ENCODE measurements around the gene CHST8.

DNA sequence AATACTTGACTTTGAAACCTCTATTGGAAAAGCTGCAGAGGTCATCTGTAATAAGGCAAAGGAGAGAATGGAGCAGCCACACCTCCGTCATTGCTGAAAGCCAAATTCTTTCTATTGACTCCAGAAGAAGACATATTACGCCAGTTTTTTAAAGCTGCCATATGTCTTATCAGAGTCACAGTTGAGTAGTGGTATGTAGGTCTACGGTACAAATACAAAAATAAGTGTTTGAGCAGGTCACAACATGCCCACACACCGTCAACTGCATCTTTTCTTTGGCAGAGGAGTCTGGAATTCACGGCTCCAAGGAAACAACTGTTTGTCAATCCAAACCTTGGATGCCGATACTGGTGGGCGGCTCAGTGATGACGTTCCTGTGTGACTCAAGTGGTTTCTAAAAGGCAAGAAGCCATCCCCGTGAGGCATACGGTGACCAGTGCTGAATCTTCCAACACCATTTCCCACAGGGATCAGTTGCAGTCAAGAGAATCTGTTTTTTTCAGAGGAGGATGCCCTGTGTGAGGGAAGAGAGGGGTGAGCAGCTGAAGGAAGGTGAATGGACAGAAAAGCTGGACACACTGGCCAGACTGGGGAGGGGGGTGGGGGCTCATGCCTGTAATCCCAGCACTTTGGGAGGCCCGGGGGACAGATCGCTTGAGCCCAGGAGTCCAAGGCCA lies 23.0 kb upstream of the CEBPG start:
- PRO-cap, 2 experiments: no peak in any of the 2 experiments

GRCh38 chr19:33380601-33381185 lies 7.2 kb downstream of the CEBPG start:
- PRO-cap, 2 experiments: no peak in any of the 2 experiments

DNA sequence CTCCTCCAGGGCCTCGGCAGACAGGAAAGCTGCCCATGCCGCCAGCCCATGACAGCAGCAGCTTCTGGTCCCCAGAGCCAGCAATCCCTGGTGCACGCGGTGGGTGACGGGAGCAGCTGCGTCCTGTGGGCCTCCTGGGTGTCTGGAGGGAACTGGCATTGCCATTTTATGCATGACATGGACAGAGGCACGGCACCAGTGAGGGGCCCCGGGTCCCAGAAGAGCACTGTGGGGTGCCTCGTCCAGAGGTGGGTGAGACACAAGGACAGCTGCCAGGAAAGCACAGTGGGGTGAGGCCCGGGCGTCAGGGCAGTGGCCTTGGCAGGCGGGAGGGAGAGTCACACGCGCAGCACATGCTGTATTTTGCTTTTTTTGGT lies 32.3 kb downstream of the CEBPG start:
- PRO-cap, 2 experiments: no peak in any of the 2 experiments

- PRO-cap, 2 experiments: no peak in any of the 2 experiments
Measured at GRCh38 chr19:33406201-33406448, 32.6 kb downstream of the CEBPG start.

- PRO-cap, 2 experiments: peak in 2 of 2 experiments; most common plus-strand start chr19:33621953 (in 2)
Measured at GRCh38 chr19:33621394-33622425, at the start of gene CHST8. CHST8 (plus strand) TSS chr19:33621953.

DNA sequence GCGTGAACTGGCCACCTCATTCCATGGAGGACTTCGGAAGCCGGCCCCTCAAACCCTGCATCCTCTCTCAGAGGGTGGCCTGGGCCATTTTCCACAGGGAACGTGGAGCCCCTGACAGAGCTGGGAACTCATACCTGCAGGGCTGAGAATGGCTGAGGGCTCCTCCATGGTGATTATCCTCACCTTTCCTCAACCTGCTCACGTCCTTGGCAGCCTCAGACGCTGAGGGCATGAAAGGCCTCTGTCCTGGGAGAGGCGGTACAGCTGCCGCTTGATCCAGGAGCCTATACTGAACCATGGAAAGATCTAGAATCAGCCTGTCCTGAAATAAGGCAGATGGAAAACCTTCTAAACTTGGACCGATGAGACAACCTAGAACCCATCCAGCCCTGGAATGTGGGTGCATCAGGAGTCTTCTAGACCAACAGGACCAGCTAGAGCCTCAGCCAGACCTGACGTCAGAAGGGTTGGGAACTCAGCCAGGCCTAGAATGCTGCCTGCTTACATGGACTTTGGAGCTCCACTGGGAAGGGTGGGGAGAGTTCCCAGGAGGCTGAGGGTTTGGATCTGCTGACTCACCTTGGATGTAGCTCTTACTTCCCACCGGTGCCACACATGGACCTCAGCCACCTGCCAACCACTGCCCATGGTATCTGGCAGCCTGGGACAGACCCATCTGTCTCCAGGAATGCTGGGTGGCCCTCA lies 7.4 kb downstream of the KCTD15 start:
- PRO-cap, 2 experiments: no peak in any of the 2 experiments

- PRO-cap, 2 experiments: no peak in any of the 2 experiments
Measured at GRCh38 chr19:33868814-33869166, 72.1 kb downstream of the KCTD15 start.

DNA sequence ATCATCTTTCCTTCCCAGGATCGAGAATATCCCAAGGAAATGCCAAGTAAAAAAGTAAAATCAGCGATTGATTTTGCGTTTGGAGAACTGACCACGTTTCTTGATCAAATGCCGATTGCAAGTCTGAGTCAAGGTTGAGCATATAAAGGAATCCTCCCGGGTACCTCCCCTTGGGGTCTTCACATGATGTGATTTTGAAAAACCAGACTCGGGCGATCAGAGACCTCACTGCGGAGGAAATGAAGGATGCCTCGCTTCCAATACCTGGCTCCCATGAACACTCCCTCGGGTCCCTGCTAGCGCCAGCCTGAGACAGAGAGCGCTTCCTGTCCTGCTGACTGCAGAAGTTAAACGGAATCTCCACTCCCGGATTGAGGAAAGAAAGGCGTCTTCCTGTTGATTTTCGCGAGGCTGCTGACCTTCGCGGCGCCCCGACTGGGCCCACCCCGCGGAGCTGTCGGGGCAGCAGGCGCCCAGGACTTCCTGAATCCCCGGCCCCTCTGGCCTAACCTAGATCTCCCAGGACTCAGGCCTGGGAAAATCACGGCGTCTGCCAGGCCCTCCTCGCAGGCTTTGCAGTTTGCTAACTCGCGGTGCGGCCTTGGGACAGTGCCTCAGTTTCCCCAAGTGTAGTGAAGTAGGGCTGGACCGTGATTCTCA lies 108.7 kb downstream of the KCTD15 start:
- PRO-cap, 2 experiments: no peak in any of the 2 experiments

DNA sequence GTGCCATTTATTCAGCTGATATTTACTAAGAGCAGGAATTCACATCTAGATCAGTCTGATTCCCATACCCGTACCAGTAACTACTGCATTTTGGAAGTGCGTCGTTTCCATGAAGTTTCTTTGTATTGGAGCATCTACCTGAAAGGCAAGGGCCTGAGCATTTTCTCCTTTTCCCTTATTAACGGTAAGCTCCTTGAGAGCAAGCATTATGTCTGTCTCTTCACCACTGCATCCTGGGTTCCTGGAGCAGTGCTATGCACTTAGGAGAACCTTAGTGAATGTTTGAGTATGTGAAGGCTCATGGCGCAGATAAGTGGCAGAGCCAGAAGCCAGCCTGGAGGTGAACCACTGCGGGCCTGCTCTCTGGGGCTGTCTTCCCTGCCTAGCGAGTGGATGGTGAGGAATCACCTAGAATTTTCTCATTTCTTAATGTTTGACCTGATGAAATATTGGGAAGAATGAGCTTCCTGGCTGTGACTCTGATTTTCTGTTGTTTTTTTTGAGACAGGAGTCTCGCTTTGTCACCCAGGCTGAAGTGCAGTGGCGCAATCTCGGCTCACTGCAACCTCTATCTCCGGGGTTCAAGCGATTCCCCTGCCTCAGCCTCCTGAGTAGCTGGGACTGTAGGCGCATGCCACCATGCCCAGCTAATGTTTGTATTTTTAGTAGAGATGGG lies 11.7 kb downstream of the GARRE1 start:
- PRO-cap, 2 experiments: no peak in any of the 2 experiments

DNA sequence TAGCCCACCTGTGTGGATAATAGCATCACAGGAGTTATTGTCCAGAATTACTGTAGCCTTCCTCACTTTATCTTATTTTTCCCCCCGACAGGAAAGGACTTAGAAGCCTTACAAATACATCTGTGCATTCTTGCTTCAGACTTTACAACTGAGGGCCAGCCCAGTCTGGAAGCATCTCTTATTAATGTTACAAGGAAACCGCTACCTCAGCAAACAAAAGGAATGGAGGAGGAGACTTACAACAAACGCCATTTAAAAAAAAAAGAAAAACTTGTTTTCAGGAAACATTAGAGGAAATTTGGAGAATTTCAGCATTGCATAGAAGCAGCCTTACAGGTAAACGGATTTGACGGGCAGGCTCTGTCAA lies 45.2 kb downstream of the GARRE1 start:
- PRO-cap, 2 experiments: no peak in any of the 2 experiments

GRCh38 chr19:34454235-34454831 lies 26.2 kb downstream of the UBA2 start:
- PRO-cap, 2 experiments: no peak in any of the 2 experiments

GRCh38 chr19:34497156-34498104 lies 15.9 kb downstream of the WTIP start:
- PRO-cap, 2 experiments: no peak in any of the 2 experiments

DNA sequence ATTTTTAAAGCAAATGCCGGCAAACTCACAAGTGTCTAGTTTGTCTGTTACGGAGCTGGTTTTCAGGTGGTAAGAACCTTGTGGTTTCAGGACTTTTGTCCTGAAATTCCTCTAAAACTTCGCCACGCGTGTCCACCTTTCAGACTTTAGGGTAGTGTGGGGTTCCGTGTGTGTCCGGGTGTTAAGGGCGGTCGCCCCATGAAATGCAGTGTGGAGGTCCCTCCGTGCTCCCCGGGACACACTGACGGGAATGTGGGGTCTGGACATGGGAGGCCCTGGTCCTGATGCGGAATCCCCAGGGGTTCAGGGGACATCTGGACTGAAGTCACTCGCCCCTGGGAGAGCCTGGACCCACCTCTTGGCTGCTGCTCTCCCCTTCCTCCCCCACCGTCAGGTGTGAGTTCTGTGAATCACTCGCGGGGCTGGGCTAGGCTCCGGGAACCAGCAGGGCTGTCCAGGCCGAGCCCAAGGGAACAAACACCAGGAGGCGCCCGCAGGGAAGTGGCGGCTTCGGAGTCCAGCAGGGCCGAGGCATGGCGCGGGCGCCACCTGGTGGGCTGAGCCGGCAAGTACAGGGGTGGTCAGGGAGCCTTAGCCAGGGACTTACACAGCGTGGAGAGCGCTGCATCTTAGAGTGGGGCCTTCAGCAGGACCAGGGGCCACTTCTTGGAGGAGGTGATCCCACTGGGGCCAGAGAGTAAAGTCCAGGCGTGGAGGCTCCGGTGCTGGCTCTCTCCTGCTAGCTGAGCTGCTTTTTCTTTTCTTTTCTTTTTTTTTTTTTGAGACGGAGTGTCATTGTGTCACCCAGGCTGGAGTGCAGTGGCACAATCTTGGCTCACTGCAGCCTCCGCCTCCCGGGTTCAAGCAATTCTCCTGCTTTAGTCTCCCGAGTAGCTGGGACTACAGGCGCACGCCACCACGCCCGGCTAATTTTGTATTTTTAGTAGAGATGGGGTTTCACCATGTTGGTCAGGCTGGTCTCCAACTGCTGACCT lies 19.9 kb downstream of the WTIP start:
- PRO-cap, 2 experiments: no peak in any of the 2 experiments

DNA sequence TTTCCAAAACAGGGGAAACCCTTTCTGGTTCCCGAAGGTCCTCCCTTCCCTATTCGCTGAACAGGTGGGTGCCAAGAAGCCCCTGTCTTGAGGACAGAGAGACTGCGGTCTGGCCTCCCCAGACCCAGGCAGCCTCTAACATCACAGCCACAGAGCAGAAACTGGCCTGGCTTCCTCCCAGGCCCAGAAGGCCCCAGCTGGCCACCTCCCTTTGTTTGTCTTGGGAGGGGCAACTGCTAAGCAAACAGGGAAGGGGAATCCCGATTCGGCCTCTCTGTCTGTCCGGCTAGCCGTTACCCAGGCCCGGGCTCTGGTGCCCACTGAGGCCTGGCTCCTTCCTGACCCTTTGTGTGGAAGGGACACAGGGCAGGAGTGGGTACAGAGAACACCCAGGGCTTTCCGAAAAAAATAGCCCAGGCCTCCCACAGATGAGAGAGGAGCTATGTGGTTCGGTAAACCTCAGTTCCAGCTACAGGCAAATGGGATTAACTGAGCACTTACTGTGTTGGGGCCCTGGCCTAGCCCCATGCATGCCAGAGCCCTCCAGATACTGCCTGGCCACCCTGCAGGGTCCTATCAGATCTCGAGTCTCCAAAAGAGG lies 5.1 kb upstream of the GRAMD1A start:
- PRO-cap, 2 experiments: no peak in any of the 2 experiments

DNA sequence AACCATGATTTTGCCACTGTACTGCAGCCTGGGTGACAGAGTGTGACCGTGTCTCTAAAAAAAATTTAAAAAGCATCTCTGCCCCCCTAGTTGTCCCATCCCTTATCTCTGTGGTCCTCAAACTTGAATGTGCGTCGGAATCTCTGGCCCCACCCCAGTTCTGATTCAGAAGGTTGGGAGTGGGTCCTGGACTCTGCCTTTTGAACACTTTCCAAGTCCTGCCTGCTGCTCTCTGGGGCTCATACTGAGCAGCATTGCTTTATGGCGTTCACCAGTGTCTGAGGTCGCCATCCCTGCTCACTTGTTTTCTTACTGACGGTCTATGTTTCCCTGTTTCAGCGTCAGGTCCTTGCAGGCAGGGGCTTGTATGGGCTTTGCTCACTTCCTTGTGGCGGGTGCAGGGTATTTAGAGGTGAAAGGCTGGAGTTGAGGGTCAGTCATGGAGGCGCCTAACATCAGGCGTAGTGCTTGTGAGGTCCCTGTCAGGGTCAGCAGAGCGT lies 4.2 kb downstream of the GRAMD1A start:
- PRO-cap, 2 experiments: no peak in any of the 2 experiments

GRCh38 chr19:35011211-35011661 lies 11.1 kb downstream of the GRAMD1A start:
- PRO-cap, 2 experiments: no peak in any of the 2 experiments

- PRO-cap, 2 experiments: peak in 1 of 2 experiments; most common minus-strand start chr19:35032146 (in 1)
Measured at GRCh38 chr19:35031973-35032229, 1.6 kb downstream of the SCN1B start.

GRCh38 chr19:35066306-35066697 lies 24.8 kb downstream of the HPN start:
- PRO-cap, 2 experiments: no peak in any of the 2 experiments

DNA sequence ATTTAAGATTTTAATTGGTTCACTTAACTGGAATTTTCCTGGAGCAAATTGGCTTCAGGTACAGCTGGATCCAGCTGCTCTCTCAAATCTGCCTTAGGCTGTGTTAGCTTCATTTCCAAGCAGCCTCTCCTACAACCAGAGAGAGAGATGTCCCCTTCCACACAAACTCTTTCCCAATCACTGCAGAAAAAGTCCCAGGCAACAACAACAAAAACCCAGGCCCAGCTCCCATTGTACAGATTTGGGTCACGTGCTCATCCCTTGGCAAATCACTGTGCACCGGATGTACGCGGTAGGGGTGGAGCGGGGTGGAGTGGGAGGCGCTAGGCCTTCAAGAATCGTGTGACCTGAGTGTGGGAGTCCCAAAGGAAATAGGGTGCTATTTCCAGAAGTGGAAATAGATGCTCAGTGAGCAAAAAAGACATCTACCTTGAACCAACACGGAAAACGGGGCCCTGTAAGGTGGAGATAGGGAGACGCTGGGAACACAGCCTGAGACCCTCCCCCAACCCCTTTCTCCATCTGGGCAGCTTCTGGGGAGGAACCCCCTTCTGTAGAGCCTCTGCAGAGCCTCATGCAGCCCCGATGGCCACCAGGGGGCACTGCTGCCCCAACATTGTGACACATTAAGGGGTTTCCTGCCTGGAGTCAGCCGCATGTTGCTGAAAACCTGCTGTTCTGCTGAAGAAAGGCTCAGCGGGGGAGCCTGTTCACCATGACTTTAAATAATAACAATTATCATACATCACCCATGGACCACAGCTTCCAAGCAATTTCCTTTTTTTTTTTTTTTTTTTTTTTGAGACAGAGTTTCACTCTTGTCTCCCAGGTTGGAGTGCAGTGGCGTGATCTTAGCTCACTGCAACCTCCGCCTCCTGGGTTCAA lies 25.4 kb downstream of the HPN start:
- PRO-cap, 2 experiments: no peak in any of the 2 experiments

DNA sequence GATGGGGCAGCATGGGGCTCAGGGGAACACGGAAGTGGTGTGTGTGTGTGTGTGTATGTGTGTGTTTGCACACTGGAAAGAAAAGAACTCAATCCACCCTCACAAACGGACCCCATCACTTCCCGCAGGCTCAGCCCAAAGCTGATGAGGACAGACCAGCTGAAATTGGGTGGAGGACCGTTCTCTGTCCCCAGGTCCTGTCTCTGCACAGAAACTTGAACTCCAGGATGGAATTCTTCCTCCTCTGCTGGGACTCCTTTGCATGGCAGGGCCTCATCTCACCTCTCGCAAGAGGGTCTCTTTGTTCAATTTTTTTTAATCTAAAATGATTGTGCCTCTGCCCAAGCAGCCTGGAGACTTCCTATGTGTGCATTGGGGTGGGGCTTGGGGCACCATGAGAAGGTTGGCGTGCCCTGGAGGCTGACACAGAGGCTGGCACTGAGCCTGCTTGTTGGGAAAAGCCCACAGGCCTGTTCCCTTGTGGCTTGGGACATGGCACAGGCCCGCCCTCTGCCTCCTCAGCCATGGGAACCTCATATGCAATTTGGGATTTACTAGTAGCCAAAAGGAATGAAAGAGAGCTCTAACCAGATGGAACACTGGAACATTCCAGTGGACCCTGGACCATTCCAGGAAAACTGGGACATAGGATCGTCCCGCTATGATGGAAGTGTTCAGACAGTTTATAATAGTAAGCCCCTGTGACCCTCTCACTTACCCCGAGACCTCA lies 7.9 kb downstream of the FXYD3 start:
- PRO-cap, 2 experiments: no peak in any of the 2 experiments